LUHMES (cell line): ENCODE results near the genes P3R3URF, FOXE3 and FOXD2.

DNA sequence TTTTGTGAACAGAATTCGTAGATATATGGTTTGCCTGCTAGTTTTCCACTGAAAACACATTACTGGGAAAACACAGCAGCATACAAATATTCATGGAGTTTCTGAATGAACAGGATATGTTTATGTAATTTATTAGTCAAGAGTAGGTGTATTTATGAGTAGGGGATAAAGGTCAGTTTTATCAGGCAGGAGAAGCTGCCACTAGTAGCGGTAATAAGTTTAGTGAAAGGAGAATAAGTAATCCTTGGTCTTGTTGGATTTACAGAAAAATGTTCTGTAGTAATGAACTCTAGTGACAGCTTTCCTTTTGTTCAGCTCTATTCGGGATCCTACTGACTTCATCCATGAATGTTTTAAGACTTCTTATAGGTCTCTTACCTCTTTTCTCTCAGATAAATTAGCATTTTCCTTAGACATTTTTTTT is 1.2 kb downstream of the MAST2 start:
- PRO-cap: no peak

GRCh38 chr1:45972432-45973033 is 159.9 kb downstream of the PIK3R3 start:
- PRO-cap: no peak

GRCh38 chr1:46034436-46035500 is 97.7 kb downstream of the PIK3R3 start:
- PRO-cap: no peak

DNA sequence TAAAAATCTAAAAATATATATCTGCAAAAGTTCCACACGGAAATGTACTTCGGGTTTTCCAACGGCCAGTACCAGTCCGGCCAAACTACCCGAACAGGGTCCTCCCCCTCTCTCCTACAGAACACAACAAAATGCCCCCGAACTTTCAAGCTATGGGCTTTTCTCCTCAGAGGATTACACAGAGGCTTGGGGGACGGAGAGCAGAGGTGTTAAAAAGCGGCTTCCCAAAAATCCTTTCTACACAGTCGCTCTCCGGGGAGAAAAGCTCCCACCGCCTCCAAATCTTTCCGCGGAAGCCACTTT is 463 bp downstream of the PIK3R3 start:
- PRO-cap: no peak

DNA sequence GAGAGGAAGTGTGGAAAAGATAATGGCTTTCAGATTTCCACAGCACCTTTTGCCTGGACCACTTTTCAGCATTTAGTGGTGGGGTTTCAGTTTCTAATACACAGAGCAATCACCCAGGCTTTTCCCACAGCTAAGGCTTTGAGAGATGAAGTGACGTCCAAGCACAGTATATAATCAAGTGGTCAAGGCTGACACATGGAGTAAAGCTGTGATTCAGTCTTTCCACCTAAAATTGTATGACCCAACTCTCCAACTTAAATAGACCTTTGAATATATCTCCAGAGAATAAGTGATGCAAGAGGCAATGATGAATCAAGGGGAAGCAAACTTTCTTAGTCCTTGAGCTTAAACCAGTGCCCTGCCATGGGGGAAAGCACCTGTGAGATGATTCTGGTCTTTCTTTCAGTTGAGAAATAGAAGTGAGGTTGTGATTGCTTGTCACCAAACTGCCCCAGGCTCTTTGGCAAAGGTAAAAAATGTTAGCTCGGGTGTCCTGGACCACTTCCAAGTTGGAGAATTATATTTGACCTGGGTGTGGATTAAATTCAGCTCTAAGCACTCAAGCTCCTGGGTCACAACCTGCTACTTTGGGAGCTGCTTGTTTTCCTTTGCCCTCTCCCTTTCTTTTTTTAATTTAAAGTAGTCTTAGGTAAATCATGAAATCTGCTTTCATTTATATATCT is 2.4 kb upstream of the PIK3R3 start:
- PRO-cap: no peak

DNA sequence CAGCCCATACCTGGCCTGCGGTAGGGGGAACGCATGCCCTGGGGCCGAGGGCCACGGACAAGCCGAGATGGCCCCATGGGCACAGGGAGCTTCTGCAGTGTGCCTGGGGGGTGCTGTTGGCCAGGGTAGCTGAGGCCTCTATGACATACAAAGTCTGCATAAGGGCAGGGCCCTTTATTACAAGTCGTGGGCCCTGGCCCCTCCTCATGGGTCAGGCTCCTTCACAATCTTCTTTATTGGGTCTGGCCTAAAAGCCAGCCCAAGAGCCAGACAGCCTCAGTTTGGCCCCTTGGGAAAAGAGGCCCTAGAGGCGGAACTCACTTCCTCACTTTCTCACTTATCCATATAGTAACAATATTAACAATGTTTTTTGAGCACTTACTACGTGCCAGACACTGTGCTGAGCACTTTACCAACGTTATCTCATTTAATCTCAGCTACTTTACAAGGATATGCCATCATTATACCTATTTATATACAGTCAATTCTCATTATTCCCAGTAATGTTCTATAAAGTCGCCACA is at the start of gene P3R3URF:
P3R3URF (minus strand) TSS at position 94 of the 524 bp plus-strand sequence.
- PRO-cap: no peak

- PRO-cap: bidirectional peak, plus-strand start at chr1:46247722, minus-strand start at chr1:46247397
These were observed 780 bp upstream of the RAD54L start for GRCh38 chr1:46246407-46247558.

- PRO-cap: no peak
These were observed 6.2 kb downstream of the LRRC41 start for GRCh38 chr1:46297183-46297682.

GRCh38 chr1:46301204-46301832 is 2.1 kb downstream of the LRRC41 start:
- PRO-cap: no peak

DNA sequence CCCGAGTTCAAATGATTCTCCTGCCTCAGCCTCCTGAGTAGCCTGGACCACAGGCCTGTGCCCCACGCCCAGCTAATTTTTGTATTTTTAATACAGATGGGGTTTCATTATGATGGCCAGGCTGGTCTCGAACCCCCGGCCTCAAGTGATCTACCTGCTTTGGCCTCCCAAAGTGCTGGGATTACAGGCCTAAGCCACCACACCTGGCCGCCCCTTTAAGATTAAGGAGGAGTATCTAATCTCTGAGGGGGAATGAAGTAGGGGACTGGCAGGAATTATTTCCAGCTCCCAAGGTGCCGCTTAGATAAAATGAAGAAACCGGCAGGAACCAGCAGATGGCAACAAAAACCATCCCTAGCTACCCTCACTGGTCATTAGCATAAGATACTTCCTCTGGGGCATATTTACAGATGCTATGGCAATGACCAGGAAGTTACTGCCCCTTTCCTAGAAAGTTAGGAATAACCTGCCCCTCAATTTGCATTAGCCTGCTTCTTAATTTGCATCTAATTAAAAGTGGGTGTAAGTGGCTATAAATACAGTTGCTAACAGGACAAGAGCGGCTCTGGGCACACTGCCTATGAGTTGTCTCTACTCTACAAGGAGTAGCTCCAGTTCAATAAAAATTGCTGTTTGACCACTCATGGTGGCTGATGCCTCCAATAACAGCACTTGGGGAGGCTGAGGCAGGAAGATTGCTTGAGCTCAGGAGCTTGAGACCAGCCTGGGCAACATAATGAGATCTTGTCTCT is 7.1 kb upstream of the NSUN4 start:
- PRO-cap: no peak

DNA sequence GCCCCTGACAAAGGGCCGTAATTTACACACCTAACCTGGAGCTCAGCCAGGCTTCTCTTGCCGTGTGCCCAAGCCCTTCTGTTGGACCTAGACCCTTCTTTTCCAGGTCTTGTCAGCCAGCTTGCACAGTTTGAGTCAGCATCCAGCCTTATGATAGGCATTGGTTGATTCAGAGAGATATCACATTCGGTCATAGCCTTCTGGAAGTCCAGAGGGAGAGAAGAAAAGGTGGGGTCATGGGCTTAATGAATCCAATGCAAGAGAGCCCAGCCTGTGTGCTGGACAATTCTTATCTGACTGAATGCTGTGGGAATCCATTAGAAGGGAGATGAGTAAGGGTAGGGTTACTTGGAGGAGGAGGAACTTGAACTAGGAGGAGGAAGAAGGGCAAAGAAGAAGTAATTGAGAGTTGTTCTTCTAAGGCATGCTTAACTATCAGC is 8.9 kb downstream of the NSUN4 start:
- PRO-cap: no peak

DNA sequence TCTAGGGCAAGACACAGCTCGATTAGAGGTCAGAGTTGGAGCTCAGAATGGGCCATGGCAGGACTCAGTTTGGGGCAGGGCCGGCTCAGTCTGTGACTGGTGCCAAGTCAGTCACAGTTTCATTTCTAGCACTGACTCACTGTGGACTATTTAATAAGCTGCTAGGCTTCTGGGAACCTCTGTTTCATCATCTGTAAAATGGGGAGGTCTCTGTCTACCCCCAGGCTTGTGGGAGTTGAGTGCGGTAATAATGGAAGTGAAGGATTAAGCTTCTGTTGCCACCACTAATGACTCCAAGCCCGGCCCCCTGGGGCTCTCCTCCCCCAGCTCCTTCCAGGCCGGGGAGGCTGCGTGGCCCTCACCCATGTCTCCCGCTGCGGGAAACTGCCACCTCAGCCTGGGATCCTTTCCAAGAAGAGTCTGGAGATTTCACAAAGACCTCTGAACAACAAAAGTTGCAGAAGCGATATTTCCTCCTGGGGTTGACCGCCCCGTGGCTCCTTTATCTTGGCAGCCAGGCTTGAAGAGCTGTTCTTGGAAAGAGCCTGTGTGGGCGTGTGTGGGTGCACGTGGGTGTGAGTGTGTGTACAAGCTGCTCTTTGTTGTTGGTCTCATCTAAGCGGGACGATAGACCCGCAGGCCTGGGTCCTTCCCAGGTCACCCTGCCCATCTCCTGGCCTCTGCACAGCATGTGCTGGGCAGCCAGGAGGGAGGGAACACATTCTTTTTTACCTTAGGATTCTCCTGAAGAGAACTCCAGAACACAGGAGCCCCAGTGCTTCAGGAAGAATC is 12.9 kb downstream of the TMEM275 start:
- PRO-cap: no peak

DNA sequence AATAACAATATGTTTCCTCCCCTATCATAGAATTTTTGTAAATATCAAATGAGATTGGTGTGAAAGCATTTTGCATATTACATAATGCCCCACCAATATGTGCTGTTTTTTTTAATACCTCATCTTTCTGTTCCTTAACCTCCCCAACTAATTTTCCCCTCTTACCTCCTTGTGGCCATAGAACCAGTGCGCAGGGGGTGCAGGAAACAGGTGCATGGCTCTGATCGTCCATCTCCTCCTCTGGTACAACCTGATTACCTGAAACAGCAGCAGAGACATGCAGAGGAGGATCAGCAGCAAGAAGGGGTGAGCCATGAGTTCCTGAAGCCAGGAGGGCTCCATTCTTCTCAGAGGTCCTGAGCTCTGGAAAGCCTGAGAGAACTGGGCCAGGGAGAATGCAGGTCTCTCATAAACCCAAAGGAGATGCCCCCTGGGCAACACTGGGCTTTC is 41.2 kb downstream of the CYP4A11 start:
- PRO-cap: no peak

DNA sequence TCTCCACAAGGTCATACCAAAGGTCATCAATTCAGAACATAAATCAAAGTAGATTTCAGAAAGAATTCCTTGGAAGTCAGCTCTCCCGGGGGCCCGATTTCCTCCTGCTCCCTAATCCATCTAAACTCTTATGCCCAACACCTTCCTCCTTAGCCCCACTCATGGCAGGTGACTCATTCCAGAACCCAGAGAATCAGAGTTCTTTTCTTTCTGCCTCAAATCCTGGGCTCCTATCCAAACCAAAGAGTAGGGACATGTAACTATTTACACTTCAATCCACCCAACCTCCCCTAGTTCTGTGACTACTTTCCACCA is 7.2 kb upstream of the CYP4A11 start:
- PRO-cap: no peak

DNA sequence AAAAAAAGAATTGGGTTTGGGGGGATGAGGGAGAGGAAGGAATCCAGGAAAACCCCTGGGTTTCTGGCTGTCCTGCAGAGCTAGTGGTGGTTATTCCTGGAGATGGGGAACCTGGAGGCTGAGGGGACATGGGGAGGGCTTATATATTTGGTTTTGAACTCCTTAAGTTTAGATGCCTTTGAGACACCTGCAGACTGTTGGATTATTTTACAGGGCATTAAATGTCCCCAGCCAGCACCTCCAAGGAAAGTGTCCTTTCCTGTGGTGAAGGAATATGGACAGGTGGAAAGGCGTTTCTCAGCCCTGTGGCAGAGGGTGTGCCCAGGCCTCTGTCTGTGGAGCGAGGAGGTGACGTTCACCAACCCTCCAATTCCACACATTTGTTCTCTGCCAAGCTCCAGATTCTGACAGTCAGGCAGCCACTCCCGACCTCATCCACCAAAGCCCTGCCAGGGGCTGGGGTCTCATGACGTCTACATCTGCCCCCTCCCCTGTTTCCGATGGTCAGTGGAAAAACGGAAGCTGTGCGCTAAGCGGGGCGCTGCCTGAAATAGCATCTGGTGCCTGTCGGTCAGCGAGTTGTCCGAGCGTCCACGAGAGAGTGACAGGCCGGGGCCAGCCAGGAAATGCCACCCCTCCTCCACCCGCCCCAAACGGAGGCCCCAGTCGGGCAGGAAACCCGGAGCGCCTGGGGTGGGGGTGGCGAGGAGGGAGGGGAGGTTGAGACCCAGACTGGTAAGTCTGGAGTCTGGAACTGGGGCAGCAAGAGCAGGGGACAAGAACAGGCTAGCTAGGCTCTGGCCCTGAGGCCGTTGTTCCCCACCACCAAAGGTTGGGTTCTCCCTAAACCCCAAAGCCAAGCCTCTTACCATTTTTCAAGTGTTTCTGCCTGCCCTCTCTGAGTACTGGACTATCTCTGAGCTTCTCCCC is 3.2 kb upstream of the TAL1 start:
- PRO-cap: no peak

- PRO-cap: no peak
These were observed 34.7 kb downstream of the CMPK1 start for GRCh38 chr1:47368064-47368823.

DNA sequence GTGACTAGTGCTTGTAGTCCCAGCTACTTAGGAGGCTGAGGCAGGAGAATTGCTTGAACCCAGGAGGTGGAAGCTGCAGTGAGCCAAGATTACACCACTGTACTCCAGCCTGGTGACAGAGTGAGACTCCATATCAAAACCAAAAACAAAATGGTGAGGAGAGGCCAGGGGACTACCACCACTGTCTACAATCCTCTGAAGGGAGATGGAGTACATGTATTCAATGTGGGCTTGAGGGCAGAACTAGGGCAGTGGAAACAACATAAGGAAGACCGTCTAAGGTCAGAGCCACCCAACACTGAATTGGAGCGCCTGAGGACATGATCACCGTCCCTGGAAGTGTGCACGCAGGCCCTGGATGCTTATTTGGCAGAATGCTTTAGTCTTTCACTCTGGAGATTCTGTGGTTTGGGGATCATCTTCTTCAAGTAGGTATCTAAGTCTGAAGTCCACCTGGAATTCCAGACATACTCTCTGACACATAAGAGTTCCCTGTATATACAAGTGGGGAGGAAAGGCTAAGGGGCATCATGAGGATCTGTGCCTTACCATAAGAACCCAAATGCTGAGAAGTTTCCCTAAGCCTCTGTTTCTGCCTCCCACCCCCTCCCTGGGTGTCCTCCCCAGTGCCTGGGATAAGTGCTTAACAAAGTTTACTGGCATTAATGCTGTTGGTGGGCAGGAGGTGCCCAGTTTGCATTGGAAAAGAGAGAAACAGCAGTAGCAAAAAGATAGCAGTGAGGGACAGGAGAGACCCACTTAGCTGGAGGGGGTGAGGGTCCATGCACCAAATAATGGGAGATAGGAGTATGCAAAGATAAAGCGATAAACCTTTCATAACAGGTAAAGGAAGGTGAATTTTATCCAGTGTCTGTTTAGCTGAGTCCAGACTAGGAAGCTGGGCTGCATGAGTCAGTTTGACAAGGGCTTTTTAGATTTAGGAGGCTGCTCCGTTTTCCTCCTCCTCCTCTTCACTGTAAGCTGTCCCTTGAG is 28.6 kb upstream of the FOXE3 start:
- PRO-cap: no peak

DNA sequence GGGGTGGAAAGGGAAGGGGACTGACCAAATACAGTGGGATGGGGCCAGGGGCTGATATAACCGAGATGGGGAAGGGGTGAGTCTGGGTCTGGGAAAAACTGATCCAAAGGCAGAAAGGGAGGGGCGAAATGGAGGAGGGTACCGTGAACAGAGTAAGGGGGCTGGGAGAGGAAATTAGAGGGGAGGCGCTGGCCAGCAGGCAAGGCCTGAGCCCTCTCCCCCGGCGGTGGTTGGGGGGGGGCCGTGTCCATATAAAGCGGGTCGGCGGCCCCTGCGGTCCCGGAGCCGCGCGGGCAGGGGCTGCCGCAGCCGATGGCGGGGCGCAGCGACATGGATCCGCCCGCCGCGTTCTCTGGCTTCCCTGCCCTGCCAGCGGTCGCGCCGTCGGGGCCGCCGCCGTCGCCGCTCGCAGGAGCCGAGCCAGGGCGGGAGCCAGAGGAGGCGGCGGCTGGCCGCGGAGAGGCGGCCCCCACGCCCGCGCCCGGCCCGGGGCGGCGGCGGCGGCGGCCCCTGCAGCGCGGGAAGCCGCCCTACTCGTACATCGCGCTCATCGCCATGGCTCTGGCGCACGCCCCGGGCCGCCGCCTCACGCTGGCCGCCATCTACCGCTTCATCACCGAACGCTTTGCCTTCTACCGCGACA is at the start of gene FOXE3:
FOXE3 (plus strand) TSS at position 282 of the 643 bp plus-strand sequence.
- PRO-cap: no peak

- PRO-cap: unidirectional peak, plus-strand start at chr1:47438082
These were observed at the start of gene FOXD2 for GRCh38 chr1:47437473-47438474. Gene FOXD2, plus strand, starts transcription at chr1:47438044.

GRCh38 chr1:47440611-47441116 is 2.8 kb downstream of the FOXD2 start:
- PRO-cap: no peak